Pericardium (tissue), 1 donor: ENCODE measurements around the genes FAM162B, ROS1 and NUS1.

- RRBS: no CpG with 5 or more reads among the region's 15 CpGs
These were observed 572.5 kb downstream of the RFPL4B start for GRCh38 chr6:112919581-112920127.

DNA sequence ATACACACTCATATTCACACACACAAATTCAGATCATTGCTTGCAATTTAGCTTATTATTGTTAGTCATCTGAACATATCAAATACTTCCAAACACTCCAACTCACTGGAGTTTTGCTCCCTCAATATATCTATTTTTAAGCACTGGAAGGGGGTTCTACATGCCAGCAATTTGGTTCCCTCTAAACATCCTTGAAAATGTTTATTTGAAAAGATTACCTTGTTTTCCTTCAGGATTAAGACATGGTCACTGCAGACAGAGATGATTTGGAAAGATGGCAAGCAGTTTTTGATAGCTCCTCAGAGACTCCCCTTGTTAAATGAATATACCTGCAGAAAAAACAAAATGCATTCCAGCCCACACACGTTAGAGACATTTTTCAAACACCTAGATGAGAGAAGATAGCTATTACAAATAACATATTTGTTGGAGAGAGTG lies 424.0 kb upstream of the MARCKS start:
- RRBS: no CpG with 5 or more reads among the region's 1 CpG

- RRBS: no CpG with 5 or more reads among the region's 10 CpGs
These were observed 291.9 kb upstream of the MARCKS start for GRCh38 chr6:113565210-113565600.

GRCh38 chr6:113642764-113643351 lies 214.3 kb upstream of the MARCKS start:
- RRBS: no CpG with 5 or more reads among the region's 2 CpGs

- RRBS: no CpG with 5 or more reads among the region's 1 CpG
These were observed 21.5 kb upstream of the HS3ST5 start for GRCh38 chr6:114364193-114364889.

- RRBS: no CpG with 5 or more reads among the region's 2 CpGs
These were observed 27.0 kb downstream of the FRK start for GRCh38 chr6:116033820-116034060.

DNA sequence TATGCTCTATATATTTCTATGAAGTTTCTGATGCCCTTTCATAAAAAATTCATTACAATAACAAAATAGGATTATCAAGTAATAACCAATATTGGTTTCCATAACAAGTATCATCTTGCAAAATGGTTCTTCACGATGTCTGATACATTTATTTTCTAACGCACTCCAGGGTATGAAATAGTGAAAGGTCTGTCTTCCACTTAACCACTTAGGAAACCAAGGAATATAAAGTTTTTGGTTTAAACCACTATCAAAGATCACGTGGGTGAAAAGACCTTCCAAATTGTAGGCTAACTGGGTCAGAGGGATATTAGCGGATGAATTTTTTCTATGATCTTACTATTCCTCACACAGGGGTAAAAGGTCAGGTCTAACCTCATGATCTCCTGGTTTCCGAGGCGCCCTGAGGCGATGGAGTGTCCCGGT lies 523 bp upstream of the NT5DC1 start:
- RRBS: no CpG with 5 or more reads among the region's 8 CpGs

DNA sequence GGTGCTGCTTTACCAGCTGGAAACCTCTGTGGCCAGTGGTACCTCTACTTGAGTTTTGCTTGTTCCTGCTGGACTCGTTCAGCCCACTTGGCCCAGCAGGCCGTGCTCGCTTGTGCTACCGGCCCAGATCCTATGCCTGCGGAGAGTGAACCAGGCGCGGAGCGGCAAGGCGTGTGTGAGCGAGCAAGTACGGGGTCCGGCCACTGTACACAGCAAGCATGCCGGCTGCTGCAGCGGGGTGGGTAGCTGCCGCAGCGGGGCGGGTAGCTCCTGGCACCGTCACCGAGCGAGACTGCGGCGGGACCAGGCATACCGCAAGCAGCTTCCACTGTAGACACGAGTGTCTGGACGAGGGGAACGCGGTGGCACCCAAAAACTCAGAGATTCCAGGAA lies 6.4 kb upstream of the RWDD1 start:
- RRBS: 12% methylated on average over 2 of the region's 27 CpGs

GRCh38 chr6:116572041-116572524 lies 779 bp downstream of the RWDD1 start:
- RRBS: no CpG with 5 or more reads among the region's 9 CpGs

GRCh38 chr6:116660582-116661102 lies 7.9 kb downstream of the ZUP1 start:
- RRBS: no CpG with 5 or more reads among the region's 5 CpGs

DNA sequence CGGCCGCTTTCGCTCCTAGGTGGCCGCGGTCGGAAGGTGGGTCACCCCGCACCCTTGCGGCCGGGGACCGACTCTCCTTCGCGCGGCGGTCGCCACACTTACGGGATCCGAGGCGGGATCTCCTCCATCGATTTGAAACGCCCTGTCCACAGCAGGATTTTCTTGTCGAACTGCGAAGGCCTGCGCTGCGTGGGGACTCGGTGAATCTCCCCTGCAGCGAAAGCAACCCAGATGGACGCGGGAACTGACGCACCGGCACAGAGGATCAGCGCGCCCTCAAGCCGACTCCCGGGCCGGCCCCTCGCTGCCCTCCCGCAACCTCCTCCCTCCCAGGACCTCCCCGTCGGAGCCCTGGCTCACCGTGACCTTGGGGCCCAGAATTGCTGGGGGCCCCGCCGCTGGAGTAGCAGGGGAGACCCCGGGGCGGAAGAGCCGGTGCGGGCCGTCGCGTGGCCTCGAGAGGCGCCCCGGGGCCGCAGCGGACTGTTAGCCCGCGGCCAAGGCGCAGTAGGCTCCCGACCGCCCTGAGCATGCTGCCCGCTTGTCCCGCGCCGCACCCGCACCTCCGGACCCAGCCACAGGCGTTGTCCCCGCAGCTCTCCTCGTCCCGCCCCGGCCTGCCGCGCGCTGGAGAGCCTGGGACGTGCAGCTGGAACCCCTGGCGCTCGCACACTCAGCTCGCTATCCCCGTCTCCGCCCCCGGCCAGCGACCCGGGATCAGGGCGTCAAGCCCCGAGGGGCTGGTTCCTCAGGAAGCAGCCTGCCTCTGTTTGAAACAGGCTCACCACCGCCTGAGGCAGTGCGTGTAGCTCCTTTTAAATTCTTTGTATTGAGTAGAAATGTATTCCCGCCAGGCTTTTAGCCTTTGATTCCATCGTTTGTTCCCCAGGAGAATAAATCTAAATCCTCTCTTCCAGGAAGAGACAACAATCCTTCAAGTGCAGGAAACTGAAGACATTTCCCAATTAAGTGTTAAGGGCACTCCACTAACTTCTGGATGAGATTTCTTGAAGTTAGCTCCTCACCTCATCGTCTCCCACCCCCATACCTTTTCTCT lies at the start of gene FAM162B:
Gene FAM162B (minus strand): TSS at position 675 of the 1,057 bp plus-strand sequence.
- RRBS: 2% methylated on average over 32 of the region's 89 CpGs

DNA sequence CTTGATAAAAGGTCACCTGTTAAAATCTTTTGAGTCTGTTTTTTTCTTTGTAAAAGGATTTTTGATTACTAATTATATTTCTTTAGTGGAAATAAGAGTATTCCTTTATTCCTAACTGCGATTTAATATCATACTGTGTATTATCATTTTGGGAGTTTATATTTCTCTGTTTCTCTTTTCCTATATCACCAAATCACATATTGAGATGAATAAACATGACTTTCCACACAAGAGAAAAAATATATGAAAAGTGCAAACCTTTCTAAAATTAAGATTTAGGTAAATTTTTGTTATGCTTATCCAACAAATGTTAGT lies 32.0 kb downstream of the RFX6 start:
- RRBS: no CpG with 5 or more reads among the region's 1 CpG

- RRBS: no CpG with 5 or more reads among the region's 3 CpGs
These were observed at the start of gene ROS1 for GRCh38 chr6:117425862-117426137. ROS1 (minus strand) TSS chr6:117425942.

- RRBS: no CpG with 5 or more reads among the region's 4 CpGs
These were observed 53.8 kb downstream of the DCBLD1 start for GRCh38 chr6:117536279-117536756.

GRCh38 chr6:117547463-117548699 lies 54.4 kb downstream of the GOPC start:
- RRBS: 10% methylated on average over 35 of the region's 72 CpGs

GRCh38 chr6:117603202-117603642 lies 911 bp upstream of the GOPC start:
- RRBS: no CpG with 5 or more reads among the region's 5 CpGs

- RRBS: no CpG with 5 or more reads among the region's 1 CpG
These were observed 16.9 kb upstream of the GOPC start for GRCh38 chr6:117619277-117619644.

GRCh38 chr6:117674574-117675652 lies at the start of gene NUS1:
NUS1 (plus strand) TSS chr6:117675469.
- RRBS: 3% methylated on average over 17 of the region's 63 CpGs

- RRBS: no CpG with 5 or more reads among the region's 3 CpGs
These were observed 263.1 kb upstream of the PLN start for GRCh38 chr6:118284933-118285400.